Rectum (tissue), 1 donor: Measurements from ENCODE around the genes DNM1L, SYT10 and CPNE8.

DNA sequence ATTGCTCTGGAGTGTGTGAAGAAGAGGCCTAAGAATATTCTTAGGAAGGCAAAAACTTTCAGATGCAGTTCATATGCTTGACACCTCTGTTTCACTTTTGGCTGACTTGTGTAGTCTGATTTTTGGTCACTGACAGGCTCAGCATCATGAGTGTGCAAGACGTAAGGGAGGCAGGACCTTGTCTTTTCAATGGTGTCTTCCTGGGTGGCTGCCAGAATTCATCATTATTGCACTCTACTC lies 126.4 kb upstream of the FGD4 start:
- PRO-cap = no peak

- PRO-cap = no peak
Measured at GRCh38 chr12:32398657-32399133, 663 bp upstream of the FGD4 start.

GRCh38 chr12:32411556-32412178 lies 12.3 kb downstream of the FGD4 start:
- PRO-cap = no peak

- PRO-cap = no peak
Measured at GRCh38 chr12:32473026-32473789, 73.8 kb downstream of the FGD4 start.

DNA sequence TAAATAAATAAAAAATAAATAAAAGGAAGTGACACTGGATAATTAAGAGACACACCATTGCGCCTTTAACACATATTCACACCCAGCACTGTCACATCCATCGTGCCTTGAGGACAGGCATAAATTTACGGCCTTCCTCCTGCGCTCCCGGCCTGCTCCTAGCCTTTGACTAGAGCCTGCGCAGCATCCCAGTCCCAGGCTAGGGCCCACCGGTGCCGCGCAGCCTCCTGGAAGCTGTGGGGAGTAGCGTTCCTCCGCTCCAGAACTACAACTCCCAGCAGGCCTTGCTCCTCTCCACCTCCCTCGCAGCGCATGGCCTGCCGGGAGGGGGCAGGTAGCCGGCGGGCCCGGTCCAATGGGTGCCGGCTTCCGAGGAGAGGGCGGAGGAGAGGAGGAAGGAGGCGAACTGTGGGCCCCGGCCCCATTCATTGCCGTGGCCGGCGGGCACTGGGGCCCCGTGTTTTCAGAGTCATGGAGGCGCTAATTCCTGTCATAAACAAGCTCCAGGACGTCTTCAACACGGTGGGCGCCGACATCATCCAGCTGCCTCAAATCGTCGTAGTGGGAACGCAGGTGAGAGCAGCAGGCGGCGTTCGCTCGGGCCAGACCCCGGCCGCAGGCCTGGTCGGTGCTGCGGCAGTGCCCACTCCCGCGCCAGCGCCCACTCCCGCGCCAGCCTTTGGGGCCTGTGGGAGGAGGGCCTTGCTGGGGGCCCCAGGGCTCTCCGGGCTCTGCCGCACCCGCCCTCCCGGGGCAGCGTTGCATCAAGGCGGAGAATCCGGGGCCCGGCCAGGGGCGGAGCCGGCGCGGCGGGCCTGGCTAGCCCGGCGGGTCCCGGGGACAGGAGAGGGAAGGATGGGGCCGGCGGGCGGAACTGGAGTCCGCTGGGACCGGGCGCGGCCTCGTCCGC lies at the start of gene DNM1L:
Gene DNM1L (plus strand): TSS at position 409 of the 910 bp plus-strand sequence.
- PRO-cap = bidirectional peak, plus-strand start at position 428 of the sequence, minus-strand start at position 160 of the sequence; bidirectional peak, plus-strand start at position 843 of the sequence, minus-strand start at position 681 of the sequence

- PRO-cap = no peak
Measured at GRCh38 chr12:32753890-32754545, 1.7 kb downstream of the YARS2 start.

DNA sequence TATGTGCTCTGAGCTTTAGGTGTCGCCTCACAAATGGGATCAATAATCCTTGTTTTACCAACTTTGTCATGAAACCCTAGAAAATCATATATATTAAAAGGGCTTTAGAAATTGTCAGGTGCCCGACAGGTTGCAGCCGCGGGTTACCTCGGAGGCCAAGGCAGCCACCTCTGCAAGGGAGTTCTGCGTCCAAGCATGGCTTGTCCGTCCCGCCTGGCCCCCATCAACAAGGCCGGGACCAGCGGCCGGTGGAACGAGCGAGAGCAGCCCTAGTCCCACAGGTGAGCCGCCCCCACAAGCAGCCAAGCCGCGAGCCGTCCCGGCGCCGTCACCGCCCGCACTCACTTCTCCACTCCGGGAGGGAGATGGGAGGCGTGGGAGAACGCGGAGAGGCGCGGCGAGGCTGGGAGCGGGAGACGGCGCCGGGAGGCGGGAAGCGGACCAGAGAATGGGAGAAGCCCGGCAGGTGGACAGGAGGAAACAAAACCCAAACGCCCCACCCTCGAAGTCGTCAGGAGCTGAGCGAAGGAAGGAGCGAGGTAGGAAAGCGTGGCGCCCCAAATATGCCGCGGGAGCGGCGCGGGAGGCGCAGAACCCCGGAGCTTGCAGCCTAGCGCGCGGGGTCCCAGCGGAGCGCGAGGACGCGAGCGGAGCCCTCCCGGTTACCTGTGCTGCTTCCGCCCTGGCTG lies 769 bp downstream of the SYT10 start:
- PRO-cap = no peak

DNA sequence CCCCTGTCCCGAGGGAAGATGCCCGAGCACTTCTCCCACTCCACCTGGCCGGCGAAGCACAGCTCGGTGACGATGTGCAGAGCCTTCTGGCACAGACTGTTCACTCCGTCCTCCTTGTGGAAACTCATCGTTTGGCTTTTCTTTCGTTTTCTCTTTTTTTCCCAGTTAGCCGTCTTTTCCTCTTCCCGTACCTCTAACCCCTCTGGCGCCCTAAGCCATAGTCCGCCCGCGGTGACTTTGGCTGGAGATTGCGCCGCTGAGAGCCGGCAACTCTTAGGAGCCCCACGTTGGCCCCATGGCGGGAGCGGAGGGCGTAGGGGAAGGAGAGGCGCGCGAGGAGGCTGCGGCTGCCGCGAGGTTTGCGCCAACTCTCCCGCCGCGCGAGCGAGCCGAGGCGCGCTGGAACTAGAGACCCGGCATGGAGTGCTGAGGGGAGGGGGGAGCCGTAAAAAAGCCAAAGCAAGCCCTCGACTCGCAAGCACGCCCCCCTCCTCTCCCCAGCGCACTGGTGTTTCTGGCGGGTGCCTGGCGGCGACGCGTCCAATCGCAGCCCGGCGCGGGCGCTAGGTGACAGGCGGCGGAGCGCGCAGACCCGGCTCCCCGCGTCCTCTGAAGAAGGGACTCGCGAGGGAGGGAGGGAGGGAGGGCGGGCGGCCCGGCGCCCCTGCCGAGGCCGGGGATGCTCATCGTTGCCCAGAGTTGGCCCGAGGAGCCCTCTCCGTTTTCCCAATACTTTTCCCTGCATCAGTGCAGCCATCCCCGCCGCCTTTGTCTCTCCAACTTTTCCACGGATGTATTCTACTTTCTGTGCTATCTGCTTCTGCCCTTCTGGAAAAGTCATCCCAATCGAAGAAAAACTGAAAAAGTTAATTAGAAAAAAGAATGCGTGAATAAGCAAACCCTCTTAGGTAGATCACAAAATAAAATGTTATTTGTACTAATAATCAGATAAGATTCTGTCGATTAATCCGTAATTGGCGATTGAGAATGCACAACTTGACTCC lies at the start of gene SYT10:
Gene SYT10 (minus strand): TSS at position 425 of the 1,004 bp plus-strand sequence.
- PRO-cap = bidirectional peak, plus-strand start at position 566 of the sequence, minus-strand start at position 425 of the sequence; unidirectional peak, minus-strand start at position 611 of the sequence

- PRO-cap = no peak
Measured at GRCh38 chr12:33945253-33945512, 77.1 kb upstream of the ALG10 start.

- PRO-cap = unidirectional peak, minus-strand start at chr12:37548150; unidirectional peak, minus-strand start at chr12:37548163
Measured at GRCh38 chr12:37547863-37548259, 768.7 kb upstream of the ALG10B start.

DNA sequence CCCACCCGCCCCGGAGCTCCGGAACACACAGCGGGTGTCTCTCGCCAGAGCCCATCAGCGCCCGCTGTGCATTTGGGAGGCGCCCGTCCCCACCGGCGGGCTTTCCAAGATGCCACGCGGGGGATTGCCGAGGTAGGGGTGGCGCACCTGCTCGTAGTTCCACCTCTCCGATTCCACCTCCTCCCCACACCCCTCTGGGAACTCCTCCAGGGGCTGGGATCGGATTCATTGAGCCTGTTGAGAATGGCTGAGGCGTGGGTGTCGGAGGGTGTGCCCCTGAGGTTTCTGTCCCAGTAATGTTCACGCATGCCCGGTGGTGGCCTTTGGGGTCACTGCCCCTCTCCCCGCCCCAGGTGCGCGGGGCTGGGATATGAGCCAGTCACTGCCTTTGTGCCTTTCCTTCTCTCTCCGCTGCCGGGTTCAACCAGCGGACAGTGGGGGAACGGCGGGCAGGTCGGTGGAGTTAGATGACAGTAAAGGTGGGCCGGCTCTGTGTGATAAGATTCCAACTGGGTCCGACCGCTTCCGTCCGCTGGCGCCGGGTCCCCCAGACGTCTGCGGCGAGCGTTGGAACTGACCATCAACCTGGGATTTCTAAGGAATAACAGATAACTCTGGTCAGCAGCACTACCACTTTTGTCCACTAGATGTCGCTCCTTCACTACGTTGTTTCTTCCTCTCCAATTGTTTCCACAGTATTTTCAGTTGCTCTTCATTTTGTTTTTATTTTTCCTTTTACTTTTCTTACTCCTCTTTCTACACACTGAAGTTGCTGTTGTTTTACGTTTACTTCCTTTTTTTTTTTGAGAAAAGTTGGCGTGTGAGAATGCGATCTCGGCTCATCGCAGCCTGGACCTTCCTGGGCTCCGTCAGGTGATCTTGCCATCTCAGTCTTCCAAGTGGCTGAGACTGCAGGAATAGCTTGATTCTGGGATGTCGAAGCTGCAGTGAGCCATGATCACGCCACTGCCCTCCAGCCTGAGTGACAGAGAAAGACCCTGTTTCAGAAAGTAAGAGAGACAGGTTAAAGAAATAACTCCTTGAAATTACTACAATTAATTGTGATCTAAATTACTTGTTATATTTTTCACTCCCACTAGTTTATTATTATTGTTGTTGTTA lies 178.0 kb upstream of the ALG10B start:
- PRO-cap = unidirectional peak, minus-strand start at position 596 of the sequence

DNA sequence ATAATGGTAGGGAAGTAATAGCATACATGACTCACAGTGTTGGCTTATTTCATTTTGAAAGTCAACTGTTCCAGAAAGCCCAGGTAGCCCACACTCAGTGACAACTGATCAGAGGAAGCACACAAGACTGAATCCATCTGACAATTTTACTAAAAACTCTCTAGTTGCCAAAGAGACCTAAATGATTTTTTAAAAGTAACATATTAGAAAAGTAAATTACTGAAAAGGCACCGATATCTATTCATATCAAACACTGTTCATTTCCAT lies 12.9 kb downstream of the CPNE8 start:
- PRO-cap = unidirectional peak, plus-strand start at position 97 of the sequence

- PRO-cap = no peak
Measured at GRCh38 chr12:38897888-38898542, 7.4 kb downstream of the CPNE8 start.

DNA sequence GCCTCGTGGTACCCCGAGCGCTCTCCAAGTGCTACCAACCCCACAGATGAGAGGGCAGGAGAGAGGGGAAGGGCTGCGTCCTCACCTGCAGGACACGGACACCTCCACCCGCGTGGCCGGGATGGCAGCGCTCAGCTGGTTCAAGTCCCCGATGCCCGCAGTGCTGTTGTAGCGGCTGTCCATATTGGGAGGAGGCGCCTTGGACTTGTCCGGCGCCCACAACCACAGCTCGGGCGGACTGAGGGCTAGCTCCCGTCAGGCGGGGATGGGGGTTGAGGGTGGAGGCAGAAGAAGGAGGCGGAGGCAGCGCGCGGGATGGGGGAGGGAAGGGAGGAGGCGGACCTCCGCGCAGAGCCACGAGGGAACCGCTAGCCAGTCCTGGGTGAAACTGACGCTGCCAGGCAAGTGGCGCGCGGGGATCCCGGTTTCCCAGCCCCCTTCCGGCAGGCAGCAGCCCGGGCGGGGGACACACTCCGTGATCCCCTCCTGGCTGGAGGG lies at the start of gene CPNE8:
Gene CPNE8 (minus strand): TSS at position 240 of the 498 bp plus-strand sequence.
- PRO-cap = bidirectional peak, plus-strand start at position 375 of the sequence, minus-strand start at position 240 of the sequence

- PRO-cap = no peak
Measured at GRCh38 chr12:39595780-39596420, 23.7 kb downstream of the ABCD2 start.

DNA sequence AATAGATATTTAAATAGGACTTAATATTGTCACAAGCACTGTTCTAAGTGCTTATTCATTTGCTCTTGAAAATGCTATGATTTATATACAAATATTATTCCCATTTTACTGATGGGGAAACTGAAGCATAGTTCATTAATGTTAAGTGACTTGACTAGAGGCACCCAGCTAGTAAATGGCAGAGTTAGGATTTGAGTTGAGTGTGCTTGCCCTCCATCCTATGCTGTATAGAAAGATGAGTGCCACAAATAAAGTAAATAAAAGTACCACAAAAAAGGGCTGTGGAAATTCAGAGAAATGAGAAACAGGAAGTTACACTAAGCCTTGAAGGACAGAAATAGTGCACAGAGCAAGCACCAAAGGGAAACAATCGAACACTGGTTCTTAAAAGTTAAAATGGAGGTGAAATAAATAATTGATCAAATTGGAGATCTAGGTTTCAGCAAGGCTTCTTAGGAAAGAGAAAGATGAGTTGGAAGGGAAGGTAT lies 2.8 kb downstream of the C12orf40 start:
- PRO-cap = unidirectional peak, minus-strand start at position 222 of the sequence

- PRO-cap = no peak
Measured at GRCh38 chr12:39912382-39913126, 193.3 kb downstream of the SLC2A13 start.

- PRO-cap = unidirectional peak, plus-strand start at chr12:40099734; unidirectional peak, plus-strand start at chr12:40099798
Measured at GRCh38 chr12:40099399-40099942, 6.4 kb downstream of the SLC2A13 start.

DNA sequence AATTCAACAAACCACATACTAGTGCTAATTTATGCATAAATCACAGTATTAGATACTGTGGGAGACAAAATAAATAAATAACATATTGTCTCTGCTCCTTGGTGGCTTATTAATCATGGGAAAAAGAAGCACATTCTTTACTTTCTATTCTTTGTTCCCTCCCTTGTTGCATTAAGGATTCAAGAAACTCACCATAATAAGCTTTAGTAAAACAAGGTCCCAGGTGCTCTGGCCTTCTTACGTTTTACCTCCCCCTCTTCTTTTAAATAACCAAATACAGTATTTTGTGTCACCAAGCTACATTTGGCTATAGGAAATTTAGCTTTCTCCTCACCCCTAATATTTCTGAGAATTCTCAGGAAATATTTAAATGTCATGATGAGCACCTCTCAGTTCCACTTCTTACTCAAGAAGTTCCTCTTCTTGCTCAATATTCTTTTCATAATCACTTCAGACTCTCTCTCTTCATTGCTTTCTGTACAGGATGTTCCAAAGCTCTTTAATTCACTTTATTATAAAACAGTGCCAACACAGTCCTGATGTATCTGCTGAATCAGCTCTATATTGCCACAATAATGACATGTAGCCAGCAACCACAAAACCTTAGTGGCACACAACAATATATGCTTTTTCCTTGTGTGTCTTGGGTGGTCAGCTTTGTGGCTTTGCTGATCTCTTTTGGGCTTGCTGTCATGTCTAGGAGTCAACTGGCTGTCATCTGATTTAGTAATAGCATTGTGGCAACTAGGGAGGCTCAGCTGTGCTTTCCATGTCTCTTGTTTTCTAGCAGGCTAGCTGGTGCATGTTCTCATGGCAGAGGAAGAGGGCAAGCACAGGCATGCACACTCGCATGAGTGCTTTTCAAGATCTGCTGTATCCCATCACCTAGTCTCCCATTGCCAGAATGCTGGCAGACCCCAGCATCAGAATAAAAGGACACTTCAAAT lies 52.6 kb upstream of the SLC2A13 start:
- PRO-cap = no peak

- PRO-cap = no peak
Measured at GRCh38 chr12:40197612-40198046, 27.2 kb upstream of the LRRK2 start.